K562 (cell line): ENCODE data around the genes CCL7 and RASL10B.

GRCh38 chr17:33984095-33984428, 271.0 kb upstream of the CCL2 start:
- RAMPAGE, long total RNA = no peak
- RRBS = no CpG with 5 or more reads among the region's 3 CpGs
PRO-cap:
- standard = no peak
- CoPRO, capped RNA only, 2 experiments = no peak in any of the 2 experiments
- CoPRO, capped and uncapped RNA, 2 experiments = no peak in any of the 2 experiments
- CoPRO, uncapped RNA only, 2 experiments = no peak in any of the 2 experiments
CAGE:
- cytosol, long polyA plus RNA = no peak
- long polyA plus RNA = no peak
- nucleolus, long total RNA = no peak
- nucleus, long polyA plus RNA = no peak

- RAMPAGE, long total RNA = no peak
- RRBS = no CpG with 5 or more reads among the region's 7 CpGs
PRO-cap:
- standard = no peak
- CoPRO, capped RNA only, 2 experiments = no peak in any of the 2 experiments
- CoPRO, capped and uncapped RNA, 2 experiments = no peak in any of the 2 experiments
- CoPRO, uncapped RNA only, 2 experiments = no peak in any of the 2 experiments
CAGE:
- cytosol, long polyA plus RNA = no peak
- long polyA plus RNA = no peak
- nucleolus, long total RNA = no peak
- nucleus, long polyA plus RNA = no peak
Measured at GRCh38 chr17:34242512-34243134, 12.5 kb upstream of the CCL2 start.

DNA sequence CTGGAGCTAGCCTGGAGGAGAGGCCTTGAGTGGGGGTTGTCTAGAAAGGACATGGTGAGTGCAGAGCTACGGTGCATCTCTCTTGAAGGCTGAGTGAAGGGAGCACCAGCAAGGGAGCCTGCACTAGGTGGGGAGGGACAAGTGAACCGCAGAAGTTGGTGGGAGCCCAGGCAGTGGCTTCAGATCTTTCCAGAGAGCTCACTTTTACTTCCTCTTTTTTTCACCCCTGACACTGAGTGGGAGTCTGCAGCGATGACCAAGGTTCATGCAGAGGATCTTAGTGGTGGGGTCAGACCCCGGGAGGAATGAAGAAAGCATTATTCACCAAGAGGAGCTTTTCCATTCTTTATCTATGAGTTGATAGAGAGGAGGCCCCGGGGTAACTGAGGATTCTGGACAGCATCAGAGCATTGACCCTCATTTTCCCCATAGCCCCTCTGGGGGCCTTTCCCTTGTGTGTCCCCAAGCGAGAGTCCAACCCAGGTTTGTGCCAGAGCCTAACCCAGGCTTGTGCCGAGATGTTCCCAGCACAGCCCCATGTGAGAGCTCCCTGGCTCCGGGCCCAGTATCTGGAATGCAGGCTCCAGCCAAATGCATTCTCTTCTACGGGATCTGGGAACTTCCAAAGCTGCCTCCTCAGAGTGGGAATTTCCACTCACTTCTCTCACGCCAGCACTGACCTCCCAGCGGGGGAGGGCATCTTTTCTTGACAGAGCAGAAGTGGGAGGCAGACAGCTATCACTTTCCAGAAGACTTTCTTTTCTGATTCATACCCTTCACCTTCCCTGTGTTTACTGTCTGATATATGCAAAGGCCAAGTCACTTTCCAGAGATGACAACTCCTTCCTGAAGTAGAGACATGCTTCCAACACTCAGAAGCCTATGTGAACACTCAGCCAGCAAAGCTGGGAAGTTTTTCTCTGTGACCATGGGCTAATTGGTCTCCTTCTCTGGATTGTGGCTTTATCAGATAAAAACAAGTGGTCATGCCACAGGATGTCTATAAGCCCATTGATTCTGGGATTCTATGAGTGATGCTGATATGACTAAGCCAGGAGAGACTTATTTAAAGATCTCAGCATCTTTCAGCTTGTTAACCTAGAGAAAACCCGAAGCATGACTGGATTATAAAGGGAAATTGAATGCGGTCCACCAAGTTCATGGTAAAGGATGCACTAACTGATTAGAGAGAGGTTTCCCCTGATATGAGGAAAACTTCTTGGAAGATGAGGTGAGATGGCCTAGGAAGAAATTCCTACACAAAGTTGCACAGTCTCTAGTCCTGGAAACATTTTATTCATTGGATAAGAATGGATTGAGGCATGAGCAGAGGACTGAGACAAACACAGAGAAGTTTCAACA, 2.6 kb upstream of the CCL2 start:
- RAMPAGE, long total RNA = no peak
- RRBS = no CpG with 5 or more reads among the region's 13 CpGs
PRO-cap:
- standard = no peak
- CoPRO, capped RNA only, 2 experiments = no peak in any of the 2 experiments
- CoPRO, capped and uncapped RNA, 2 experiments = no peak in any of the 2 experiments
- CoPRO, uncapped RNA only, 2 experiments = no peak in any of the 2 experiments
CAGE:
- cytosol, long polyA plus RNA = no peak
- long polyA plus RNA = no peak
- nucleolus, long total RNA = no peak
- nucleus, long polyA plus RNA = no peak

GRCh38 chr17:34270041-34270398, at the start of gene CCL7:
Gene CCL7, plus strand, starts transcription at chr17:34270221.
- RAMPAGE, long total RNA = no peak
- RRBS = no CpG with 5 or more reads among the region's 1 CpG
PRO-cap:
- standard = no peak
- CoPRO, capped RNA only, 2 experiments = no peak in any of the 2 experiments
- CoPRO, capped and uncapped RNA, 2 experiments = no peak in any of the 2 experiments
- CoPRO, uncapped RNA only, 2 experiments = no peak in any of the 2 experiments
CAGE:
- cytosol, long polyA plus RNA = no peak
- long polyA plus RNA = no peak
- nucleolus, long total RNA = no peak
- nucleus, long polyA plus RNA = no peak

DNA sequence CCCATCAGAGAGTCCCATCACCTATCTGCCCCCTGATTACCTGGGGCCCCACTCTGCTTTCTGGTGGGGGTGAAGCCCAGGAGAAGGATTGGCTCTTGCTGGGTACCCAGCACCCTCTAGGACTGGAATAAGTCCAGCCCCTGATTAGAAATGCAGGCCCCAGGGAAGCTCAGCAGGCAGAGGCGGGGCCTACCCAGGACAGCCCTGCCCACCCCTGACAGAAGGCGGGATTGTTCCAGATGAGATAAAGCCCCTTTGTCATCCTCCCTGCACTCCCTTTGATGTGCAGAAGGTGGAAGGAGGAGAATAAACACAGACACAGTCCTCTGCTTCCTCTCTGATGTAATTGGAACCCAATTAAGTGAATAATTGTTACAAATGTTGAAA, 19.0 kb downstream of the TMEM132E start:
- RAMPAGE, long total RNA = no peak
- RRBS = no CpG with 5 or more reads among the region's 2 CpGs
PRO-cap:
- standard = no peak
- CoPRO, capped RNA only, 2 experiments = no peak in any of the 2 experiments
- CoPRO, capped and uncapped RNA, 2 experiments = no peak in any of the 2 experiments
- CoPRO, uncapped RNA only, 2 experiments = no peak in any of the 2 experiments
CAGE:
- cytosol, long polyA plus RNA = no peak
- long polyA plus RNA = no peak
- nucleolus, long total RNA = no peak
- nucleus, long polyA plus RNA = no peak

DNA sequence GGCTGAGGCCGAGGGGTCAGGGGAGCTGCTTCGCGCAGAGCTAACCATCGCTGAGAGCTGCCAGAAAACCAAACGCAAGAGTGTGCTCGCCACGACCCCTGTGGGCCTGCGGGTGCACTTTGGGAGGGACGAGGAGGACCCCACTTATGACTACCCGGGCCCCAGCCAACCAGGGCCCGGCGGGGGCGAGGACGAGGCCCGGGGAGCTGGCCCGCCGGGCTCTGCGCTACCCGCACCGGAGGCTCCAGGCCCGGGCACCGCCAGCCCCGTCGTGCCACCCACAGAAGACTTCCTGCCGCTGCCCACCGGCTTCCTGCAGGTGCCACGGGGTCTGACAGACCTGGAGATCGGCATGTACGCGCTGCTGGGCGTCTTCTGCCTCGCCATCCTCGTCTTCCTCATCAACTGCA, 57.9 kb downstream of the TMEM132E start:
- RAMPAGE, long total RNA = no peak
- RRBS = 4% methylated on average over 6 of the region's 33 CpGs
PRO-cap:
- standard = no peak
- CoPRO, capped RNA only, 2 experiments = no peak in any of the 2 experiments
- CoPRO, capped and uncapped RNA, 2 experiments = no peak in any of the 2 experiments
- CoPRO, uncapped RNA only, 2 experiments = no peak in any of the 2 experiments
CAGE:
- cytosol, long polyA plus RNA = no peak
- long polyA plus RNA = no peak
- nucleolus, long total RNA = no peak
- nucleus, long polyA plus RNA = no peak

- RAMPAGE, long total RNA = no peak
- RRBS = no CpG with 5 or more reads among the region's 14 CpGs
PRO-cap:
- standard = no peak
- CoPRO, capped RNA only, 2 experiments = no peak in any of the 2 experiments
- CoPRO, capped and uncapped RNA, 2 experiments = no peak in any of the 2 experiments
- CoPRO, uncapped RNA only, 2 experiments = no peak in any of the 2 experiments
CAGE:
- cytosol, long polyA plus RNA = no peak
- long polyA plus RNA = no peak
- nucleolus, long total RNA = no peak
- nucleus, long polyA plus RNA = no peak
Measured at GRCh38 chr17:34982827-34983672, 2.7 kb downstream of the LIG3 start.

GRCh38 chr17:35055755-35056491, 7.6 kb downstream of the RFFL start:
- RAMPAGE, long total RNA = no peak
- RRBS = no CpG with 5 or more reads among the region's 7 CpGs
PRO-cap:
- standard = no peak
- CoPRO, capped RNA only, 2 experiments = no peak in any of the 2 experiments
- CoPRO, capped and uncapped RNA, 2 experiments = no peak in any of the 2 experiments
- CoPRO, uncapped RNA only, 2 experiments = no peak in any of the 2 experiments
CAGE:
- cytosol, long polyA plus RNA = no peak
- long polyA plus RNA = no peak
- nucleolus, long total RNA = no peak
- nucleus, long polyA plus RNA = no peak

DNA sequence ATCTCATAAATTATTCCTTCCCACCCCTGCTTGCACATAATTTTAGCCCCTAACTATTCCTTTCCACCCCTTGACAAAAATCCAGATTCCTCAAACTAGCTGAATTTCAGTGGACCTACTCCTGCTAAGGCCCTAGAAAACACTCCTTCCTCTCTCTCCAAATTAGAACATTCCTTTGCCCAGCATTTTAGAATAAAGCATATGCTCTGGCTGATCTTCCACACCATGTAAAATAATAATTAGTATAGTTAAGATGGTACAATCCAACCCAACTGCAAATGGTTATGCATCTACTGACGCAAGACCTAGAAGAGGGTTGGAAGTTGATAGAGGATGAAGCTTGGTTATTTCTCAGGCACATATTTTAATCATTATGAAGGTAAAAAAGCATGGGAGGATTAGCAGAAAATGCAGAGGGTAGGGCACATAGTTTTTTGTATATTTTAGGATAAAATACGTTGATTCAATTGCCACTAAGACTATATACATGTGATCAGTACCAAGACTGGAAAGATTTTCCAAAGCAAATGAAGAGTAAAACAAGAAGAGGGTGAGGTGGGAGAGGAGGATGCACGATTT, 16.6 kb upstream of the RFFL start:
- RAMPAGE, long total RNA = no peak
- RRBS = no CpG with 5 or more reads among the region's 3 CpGs
PRO-cap:
- standard = no peak
- CoPRO, capped RNA only, 2 experiments = no peak in any of the 2 experiments
- CoPRO, capped and uncapped RNA, 2 experiments = no peak in any of the 2 experiments
- CoPRO, uncapped RNA only, 2 experiments = no peak in any of the 2 experiments
CAGE:
- cytosol, long polyA plus RNA = no peak
- long polyA plus RNA = no peak
- nucleolus, long total RNA = no peak
- nucleus, long polyA plus RNA = no peak

- RAMPAGE, long total RNA = no peak
- RRBS = no CpG with 5 or more reads among the region's 2 CpGs
PRO-cap:
- standard = no peak
- CoPRO, capped RNA only, 2 experiments = no peak in any of the 2 experiments
- CoPRO, capped and uncapped RNA, 2 experiments = peak in 1 of 2 experiments; most common minus-strand start chr17:35129958 (in 1)
- CoPRO, uncapped RNA only, 2 experiments = peak in 2 of 2 experiments; most common minus-strand start chr17:35129888 (in 1)
CAGE:
- cytosol, long polyA plus RNA = no peak
- long polyA plus RNA = no peak
- nucleolus, long total RNA = no peak
- nucleus, long polyA plus RNA = no peak
Measured at GRCh38 chr17:35129691-35130013, 8.2 kb downstream of the FNDC8 start.

DNA sequence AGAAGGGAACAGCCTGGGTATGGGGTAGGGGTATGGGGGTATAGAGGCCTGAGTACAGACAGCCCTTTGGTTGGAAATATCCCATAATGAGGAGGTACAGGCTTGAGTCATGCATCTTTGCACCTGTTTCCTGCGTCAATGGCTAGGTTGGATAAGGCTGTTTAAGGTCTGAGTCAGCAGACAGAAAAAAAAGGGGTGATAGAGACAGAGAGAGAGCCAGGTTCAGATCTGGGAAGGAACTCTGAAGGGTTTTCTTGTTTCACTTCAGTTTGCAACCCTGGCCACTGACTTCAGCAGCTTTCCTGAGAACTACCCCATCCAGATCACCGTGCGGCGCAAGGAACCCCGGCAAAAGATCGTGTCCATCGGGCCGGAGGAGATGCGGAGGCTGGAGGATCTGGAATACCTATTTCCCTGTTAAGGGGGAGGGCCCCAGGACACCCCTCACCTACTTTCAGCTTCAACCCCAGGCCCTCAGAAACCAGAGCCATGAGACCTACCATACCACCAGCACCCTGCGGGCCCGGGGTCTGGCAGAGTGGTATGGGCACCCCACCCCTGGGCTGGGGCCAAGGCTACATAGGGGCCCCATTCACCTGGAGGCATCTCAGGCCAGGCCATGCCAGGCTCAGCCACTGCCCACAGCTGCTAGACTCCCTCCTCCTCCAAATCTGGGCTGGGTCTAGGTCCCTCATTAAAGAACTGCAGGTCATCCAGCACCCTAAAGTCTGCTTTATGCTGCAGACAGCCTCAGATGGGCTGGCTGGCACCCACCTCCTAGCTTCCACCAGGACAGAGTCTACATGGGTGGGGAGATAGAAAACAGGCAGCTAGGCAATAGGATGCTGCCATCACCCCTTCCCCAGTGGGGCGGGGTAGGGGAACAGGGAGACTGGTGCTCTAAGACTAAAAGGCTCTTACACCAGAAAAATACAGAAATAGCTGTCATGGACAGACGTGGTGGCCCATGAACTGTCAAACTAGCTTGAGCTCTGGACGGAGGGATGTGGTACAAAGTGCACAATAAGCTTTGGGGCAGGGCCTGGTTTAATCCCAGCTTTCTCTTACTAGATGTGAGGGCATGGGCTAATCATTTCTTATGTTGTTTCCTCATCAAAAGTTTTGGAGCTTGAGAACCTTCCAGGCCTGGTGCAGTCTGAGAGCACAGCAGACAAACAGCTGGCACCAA, 9.0 kb downstream of the FNDC8 start:
- RAMPAGE, long total RNA = no peak
- RRBS = no CpG with 5 or more reads among the region's 14 CpGs
PRO-cap:
- standard = unidirectional peak, minus-strand start at position 355 of the sequence
- CoPRO, capped RNA only, 2 experiments = no peak in any of the 2 experiments
- CoPRO, capped and uncapped RNA, 2 experiments = peak in 1 of 2 experiments; most common minus-strand start position 912 of the sequence (in 1)
- CoPRO, uncapped RNA only, 2 experiments = peak in 2 of 2 experiments; most common minus-strand start position 932 of the sequence (in 2)
CAGE:
- cytosol, long polyA plus RNA = no peak
- long polyA plus RNA = no peak
- nucleolus, long total RNA = no peak
- nucleus, long polyA plus RNA = no peak

GRCh38 chr17:35254061-35254564, 11.2 kb downstream of the SLFN5 start:
- RAMPAGE, long total RNA = no peak
- RRBS = no CpG with 5 or more reads among the region's 4 CpGs
PRO-cap:
- standard = no peak
- CoPRO, capped RNA only, 2 experiments = no peak in any of the 2 experiments
- CoPRO, capped and uncapped RNA, 2 experiments = no peak in any of the 2 experiments
- CoPRO, uncapped RNA only, 2 experiments = no peak in any of the 2 experiments
CAGE:
- cytosol, long polyA plus RNA = no peak
- long polyA plus RNA = no peak
- nucleolus, long total RNA = no peak
- nucleus, long polyA plus RNA = no peak

GRCh38 chr17:35372776-35373394, 536 bp downstream of the SLFN11 start:
- RAMPAGE, long total RNA = no peak
- RRBS = no CpG with 5 or more reads among the region's 18 CpGs
PRO-cap:
- standard = no peak
- CoPRO, capped RNA only, 2 experiments = no peak in any of the 2 experiments
- CoPRO, capped and uncapped RNA, 2 experiments = no peak in any of the 2 experiments
- CoPRO, uncapped RNA only, 2 experiments = no peak in any of the 2 experiments
CAGE:
- cytosol, long polyA plus RNA = no peak
- long polyA plus RNA = no peak
- nucleolus, long total RNA = no peak
- nucleus, long polyA plus RNA = no peak

DNA sequence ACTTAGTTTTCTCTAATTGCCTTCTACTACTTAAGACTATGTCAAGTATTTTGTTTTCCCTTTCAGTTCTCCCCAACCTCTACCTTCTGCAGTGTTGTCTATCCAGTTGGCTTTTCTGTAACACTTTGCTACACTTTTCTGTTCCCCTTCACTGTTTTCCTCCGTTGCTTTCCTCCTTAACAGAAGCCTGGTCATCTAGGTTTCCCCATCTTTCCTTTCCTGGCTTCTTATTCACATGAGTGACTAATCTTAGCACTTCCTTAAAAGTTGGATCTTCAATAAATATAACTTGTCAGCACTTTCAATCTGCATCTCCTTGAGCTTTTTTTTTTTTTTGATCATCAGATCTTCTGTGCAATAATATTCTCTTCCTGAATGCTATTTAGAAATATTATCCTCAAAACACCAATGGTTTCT, 2.8 kb upstream of the SLFN11 start:
- RAMPAGE, long total RNA = no peak
- RRBS = no CpG with 5 or more reads among the region's 1 CpG
PRO-cap:
- standard = no peak
- CoPRO, capped RNA only, 2 experiments = no peak in any of the 2 experiments
- CoPRO, capped and uncapped RNA, 2 experiments = no peak in any of the 2 experiments
- CoPRO, uncapped RNA only, 2 experiments = no peak in any of the 2 experiments
CAGE:
- cytosol, long polyA plus RNA = no peak
- long polyA plus RNA = no peak
- nucleolus, long total RNA = no peak
- nucleus, long polyA plus RNA = no peak

- RAMPAGE, long total RNA = no peak
- RRBS = 36% methylated on average over 5 of the region's 23 CpGs
PRO-cap:
- standard = no peak
- CoPRO, capped RNA only, 2 experiments = no peak in any of the 2 experiments
- CoPRO, capped and uncapped RNA, 2 experiments = no peak in any of the 2 experiments
- CoPRO, uncapped RNA only, 2 experiments = no peak in any of the 2 experiments
CAGE:
- cytosol, long polyA plus RNA = no peak
- long polyA plus RNA = no peak
- nucleolus, long total RNA = no peak
- nucleus, long polyA plus RNA = no peak
Measured at GRCh38 chr17:35432790-35433386, 588 bp upstream of the SLFN12 start.

DNA sequence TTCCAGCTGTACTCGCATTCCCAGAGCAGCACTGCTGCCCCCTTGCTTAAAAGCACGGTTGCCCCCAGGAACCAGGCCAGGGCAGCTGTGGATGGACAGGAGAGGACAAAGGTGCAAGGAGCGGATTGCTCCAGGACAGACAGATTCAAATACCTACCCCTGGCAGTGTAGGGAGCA, 975 bp upstream of the SLFN12 start:
- RAMPAGE, long total RNA = no peak
- RRBS = no CpG with 5 or more reads among the region's 3 CpGs
PRO-cap:
- standard = no peak
- CoPRO, capped RNA only, 2 experiments = no peak in any of the 2 experiments
- CoPRO, capped and uncapped RNA, 2 experiments = no peak in any of the 2 experiments
- CoPRO, uncapped RNA only, 2 experiments = no peak in any of the 2 experiments
CAGE:
- cytosol, long polyA plus RNA = no peak
- long polyA plus RNA = no peak
- nucleolus, long total RNA = no peak
- nucleus, long polyA plus RNA = no peak

DNA sequence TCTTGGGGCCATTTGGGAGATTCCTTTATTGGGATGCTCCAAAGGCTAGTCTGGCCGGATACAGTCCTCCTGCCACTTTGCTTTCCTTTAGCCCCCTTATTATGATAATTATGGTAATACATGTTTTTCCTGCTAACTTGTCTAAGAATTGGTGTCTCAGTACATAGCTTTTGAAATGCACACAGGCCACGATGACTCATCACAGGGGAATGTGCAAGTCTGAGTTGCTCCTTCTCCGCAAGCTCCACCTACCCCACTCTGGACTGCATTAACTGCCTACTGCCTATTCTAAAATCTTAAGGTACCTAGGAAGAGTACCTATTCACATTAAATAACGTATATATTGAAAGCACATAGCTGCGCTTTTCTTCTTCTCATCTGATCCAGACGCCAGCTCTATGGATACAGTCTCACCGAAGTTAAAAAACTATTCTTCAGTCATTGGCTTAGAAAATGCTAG, 1.3 kb upstream of the SLFN12 start:
- RAMPAGE, long total RNA = no peak
- RRBS = no CpG with 5 or more reads among the region's 7 CpGs
PRO-cap:
- standard = no peak
- CoPRO, capped RNA only, 2 experiments = no peak in any of the 2 experiments
- CoPRO, capped and uncapped RNA, 2 experiments = no peak in any of the 2 experiments
- CoPRO, uncapped RNA only, 2 experiments = no peak in any of the 2 experiments
CAGE:
- cytosol, long polyA plus RNA = no peak
- long polyA plus RNA = no peak
- nucleolus, long total RNA = no peak
- nucleus, long polyA plus RNA = no peak

DNA sequence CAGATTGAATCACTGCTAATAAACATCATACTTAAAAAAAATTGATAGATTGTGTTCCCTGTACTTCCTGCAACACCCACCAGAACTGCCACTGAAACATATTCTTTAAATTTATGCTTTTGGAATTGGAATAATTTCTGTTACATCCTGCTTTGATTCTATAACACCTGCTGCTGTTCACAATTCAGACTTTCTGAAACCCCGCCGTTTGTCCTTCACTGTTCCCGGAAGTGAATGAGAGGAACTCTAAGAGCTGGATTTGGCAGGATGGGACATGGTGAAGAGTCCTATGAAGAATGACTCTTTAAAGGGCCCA, 8.9 kb downstream of the AP2B1 start:
- RAMPAGE, long total RNA = no peak
- RRBS = no CpG with 5 or more reads among the region's 3 CpGs
PRO-cap:
- standard = no peak
- CoPRO, capped RNA only, 2 experiments = no peak in any of the 2 experiments
- CoPRO, capped and uncapped RNA, 2 experiments = no peak in any of the 2 experiments
- CoPRO, uncapped RNA only, 2 experiments = no peak in any of the 2 experiments
CAGE:
- cytosol, long polyA plus RNA = no peak
- long polyA plus RNA = no peak
- nucleolus, long total RNA = no peak
- nucleus, long polyA plus RNA = no peak

DNA sequence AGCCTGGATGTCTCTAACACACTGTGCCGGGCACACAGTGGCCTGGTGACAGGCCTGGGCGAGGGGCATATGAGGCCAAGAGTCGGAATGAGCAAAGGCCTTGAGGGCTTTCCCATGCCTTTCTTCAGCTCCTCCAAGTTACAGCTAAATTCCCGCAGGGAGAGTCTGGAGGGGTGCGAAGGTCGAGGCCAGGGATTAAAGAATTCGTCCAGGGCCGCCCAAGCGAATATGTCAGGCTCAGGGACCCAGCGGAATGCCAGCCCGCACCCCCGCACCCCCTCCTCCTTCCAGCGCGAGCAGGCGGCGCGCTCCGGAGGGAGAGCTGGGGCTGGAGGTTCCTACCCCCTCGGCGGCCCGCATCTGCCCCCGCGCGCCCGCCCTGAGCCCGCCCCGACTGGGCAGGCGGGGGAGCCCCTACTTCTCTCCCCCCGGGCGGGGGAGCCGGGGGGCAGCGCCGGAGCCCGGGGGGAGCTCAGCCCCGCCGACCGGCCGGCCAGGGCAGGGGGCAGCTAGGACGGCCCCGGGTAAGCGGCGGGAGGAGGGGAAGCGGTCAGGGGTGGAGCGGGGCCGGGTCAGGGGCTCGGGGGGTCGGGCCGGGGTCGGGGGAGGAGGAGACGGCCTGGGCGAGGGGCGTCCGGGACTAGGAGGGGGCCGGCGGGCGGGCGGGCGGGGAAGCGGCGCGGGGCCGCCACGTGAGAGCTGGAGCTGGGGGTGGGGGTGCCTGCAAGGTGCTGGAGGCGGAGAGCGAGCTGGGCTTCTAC, at the start of gene RASL10B:
Gene RASL10B, plus strand, starts transcription at position 285 of the 761 bp plus-strand sequence.
- RAMPAGE, long total RNA = no peak
- RRBS = no CpG with 5 or more reads among the region's 65 CpGs
PRO-cap:
- standard = no peak
- CoPRO, capped RNA only, 2 experiments = peak in 1 of 2 experiments; most common plus-strand start position 296 of the sequence (in 1)
- CoPRO, capped and uncapped RNA, 2 experiments = no peak in any of the 2 experiments
- CoPRO, uncapped RNA only, 2 experiments = no peak in any of the 2 experiments
CAGE:
- cytosol, long polyA plus RNA = no peak
- long polyA plus RNA = no peak
- nucleolus, long total RNA = no peak
- nucleus, long polyA plus RNA = no peak